SJSA1 (cell line): ENCODE results near the genes AKAP7 and STX7.

- RAMPAGE, long total RNA, result no peak
Observed at GRCh38 chr6:127515343-127516322, 56.4 kb upstream of the KIAA0408 start.

DNA sequence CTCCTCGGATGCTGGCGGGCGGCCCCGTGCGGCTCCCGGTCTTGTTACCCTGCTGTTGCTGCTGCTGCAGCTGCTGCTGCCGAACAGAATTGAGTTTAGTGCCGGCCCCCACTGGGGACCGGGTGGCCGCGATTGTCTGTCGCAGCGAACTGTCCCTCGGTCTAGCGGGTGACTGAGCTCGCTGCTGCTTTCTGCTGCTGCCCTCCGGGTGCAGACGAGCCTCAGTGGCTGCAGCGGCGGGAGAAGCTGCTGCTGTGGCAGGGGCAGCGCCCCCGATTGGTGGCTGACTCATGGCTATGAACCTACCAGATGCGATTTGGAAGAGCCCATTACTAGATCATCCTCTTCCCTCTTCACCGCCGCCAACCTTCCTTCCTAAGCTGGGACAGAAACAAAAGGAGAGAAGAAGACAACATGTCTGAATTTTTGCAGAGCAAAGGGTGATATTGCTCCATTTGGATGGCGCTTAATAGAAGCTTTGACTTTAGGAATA, 57.2 kb upstream of the KIAA0408 start:
- RAMPAGE, long total RNA, result no peak

DNA sequence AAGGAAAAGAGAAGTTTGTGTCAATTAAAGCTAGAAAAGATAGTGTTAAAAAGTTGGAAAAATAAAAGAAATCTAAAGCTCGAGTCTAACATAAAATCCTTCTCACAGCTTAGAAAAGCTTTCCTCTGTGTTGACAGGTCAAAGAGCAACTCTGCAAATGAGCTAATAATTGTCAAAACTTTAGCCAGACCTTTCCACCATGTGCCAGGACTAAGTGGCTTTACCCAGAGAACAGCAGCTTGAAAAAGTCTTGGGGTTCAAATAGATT, 14.8 kb downstream of the PTPRK start:
- RAMPAGE, long total RNA, result no peak

DNA sequence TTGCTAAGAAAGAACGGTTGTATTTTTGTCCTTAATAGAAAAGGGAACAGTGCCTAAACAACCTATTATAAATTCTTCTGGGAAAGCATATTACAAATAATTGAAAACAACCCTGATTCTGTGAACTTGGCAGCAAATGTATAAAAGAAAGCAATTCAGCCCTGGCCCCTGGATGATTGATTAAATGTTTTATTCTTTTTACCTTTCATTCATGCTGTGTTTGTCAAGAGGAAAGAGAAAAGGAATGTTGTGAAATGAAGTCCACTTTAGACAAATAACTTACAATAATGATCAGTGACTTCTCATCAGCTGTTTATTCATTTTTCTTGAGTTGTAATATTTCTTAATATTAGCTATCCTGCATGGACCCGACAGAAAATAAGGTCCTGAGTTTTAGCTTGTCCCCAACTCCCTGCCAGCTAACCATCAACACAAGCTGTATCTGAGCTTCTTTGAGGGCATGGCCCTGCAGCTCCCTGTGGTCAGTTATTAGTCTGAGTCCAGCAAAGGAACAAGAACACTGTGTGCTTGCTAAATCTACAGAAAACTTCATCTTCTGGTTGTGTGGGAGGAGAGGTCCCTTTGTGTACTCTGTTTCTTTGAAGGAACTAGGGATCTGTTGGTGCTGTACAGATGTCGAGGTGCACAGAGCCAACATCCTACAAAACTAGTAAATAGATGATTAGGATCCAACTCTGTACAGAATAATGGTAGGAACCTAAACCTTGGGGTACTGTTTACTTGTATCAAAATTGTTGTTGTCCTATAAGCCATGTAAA, 248.3 kb downstream of the LAMA2 start:
- RAMPAGE, long total RNA, result no peak

DNA sequence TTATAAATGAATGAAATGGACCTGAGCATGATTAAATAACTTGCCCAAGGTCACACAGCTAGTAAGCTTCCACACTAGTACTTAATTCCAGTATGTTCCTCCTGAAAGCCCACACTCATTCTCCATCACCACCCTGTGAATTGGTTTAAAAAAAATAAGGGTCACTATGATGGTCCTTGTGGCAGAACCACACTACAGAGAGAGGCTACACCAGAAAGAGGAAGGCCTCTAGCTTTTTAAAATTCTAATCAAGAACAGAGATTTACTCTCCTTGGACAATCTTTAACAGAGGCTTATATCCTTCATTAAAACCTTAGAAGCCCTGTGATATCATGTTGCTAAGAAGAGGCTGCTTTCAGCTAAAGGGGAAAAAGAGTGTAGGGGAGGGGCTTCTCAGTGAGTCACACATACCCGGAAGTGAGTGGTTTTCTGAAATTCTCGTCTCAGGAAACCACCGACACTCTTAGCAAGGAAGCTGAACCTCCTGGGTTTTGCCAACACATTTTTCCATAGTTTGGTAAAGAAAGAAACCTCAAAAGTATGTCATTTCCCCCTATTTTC, 219.6 kb downstream of the ARHGAP18 start:
- RAMPAGE, long total RNA, result no peak

DNA sequence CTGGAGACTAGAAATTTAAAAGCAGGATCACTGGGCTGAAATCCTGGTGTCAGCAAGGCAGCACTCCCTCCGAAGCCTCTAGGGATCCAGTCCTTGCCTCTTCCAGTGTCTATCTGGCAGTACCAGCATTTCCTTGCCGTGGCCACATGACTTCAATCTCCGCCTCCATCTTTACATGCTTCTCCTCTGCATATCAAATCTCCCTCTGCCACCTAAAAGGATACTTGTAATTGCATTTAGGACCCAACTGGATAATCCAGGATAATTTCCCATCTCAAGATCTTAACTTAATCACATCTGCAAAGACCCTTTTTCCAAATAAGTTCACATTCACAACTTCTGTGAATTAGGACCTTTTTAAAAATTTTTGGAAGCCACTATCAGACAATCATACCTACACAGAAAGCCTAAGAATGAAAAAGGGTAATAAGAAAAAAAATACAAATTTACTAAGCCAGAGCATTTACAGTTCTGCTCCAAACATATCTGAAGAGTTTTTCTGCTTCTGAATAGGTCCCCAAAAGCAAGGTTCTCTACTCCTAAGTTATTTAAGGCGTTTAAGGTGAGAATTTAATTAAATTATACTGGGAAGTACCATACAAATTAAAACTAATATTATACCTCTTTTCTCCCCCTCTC, 30.0 kb downstream of the ARHGAP18 start:
- RAMPAGE, long total RNA, result no peak

- RAMPAGE, long total RNA, result no peak
Observed at GRCh38 chr6:130981321-130981860, 81.7 kb downstream of the EPB41L2 start.

- RAMPAGE, long total RNA, result no peak
Observed at GRCh38 chr6:131024689-131025414, 38.2 kb downstream of the EPB41L2 start.

- RAMPAGE, long total RNA, result no peak
Observed at GRCh38 chr6:131134833-131136141, at the start of gene AKAP7. TSS of gene AKAP7 (plus strand) at chr6:131135467.

DNA sequence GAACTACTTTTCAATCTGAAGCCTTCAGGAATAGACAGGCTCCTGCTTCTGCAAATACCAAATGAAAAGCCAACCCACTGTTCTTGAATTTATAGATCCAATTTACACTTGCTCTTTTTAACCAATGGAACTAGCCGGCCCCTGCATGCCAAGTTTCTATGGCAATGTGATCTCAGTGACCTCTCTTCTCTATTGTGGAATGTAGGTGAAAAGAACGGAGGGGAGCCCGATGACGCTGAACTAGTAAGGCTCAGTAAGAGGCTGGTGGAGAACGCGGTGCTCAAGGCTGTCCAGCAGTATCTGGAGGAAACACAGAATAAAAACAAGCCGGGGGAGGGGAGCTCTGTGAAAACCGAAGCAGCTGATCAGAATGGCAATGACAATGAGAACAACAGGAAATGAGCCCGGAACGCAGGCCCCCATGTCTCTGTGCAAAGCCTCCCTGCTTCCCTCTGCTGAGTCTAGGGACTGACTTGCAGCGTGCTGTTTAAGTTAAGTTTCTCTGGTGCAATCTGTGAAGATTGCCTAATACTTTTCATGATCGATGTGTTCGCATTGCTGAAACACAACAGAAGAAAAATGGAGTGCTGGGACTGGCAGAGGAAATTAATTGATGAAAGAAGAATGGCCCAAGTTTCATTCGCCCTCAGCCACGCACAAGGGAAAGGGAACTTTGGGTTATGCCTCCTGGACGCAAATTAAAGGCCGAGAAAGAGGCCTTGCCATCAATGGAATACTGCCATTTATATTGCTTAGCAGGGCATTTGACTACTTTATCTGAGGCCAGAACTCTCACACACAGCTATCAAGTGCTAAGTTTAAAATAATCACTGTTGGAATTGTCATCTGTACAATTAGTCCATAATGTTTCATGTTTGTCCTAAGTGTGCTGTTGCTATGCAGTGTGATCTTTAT, 146.3 kb downstream of the AKAP7 start:
- RAMPAGE, long total RNA, result no peak

GRCh38 chr6:131530922-131531299, 42.1 kb upstream of the ARG1 start:
- RAMPAGE, long total RNA, result no peak

DNA sequence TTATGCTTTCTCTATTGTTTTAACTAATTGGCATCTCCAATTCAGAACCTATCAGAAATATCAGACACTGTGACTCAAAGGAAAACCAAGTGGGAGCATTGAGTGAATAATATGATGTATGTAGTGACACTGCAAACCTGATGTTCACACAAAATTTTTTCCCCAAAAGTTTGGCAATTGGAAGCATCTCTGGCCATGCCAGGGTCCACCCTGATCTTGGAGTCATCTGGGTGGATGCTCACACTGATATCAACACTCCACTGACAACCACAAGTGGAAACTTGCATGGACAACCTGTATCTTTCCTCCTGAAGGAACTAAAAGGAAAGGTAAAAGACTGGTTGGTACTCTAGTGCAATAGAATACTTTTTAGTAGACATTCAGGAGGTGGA, 8.0 kb downstream of the ARG1 start:
- RAMPAGE, long total RNA, result no peak

DNA sequence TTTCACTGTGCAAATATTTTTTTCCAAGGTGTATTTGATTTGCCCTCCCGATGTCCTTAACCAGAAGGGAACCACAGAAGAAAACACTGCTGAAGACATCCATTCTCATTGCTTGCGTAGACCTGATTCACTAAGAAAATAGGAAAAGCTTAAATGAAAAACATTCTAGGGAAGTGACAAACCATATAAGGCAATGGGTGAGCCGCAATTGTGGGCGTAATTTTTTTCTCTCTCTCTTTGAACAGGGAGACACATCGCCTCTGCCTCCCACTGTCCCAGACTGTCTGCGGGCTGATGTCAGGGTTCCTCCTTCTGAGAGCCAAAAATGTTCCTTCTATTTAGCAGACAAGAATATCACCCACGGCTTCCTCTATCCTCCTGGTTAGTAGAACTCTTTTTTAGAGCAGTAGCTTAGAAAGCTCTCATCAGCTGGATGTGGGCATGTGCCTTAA, 22.6 kb upstream of the CTAGE9 start:
- RAMPAGE, long total RNA, result no peak

- RAMPAGE, long total RNA, result no peak
Observed at GRCh38 chr6:131849135-131849653, 41.4 kb downstream of the ENPP1 start.

GRCh38 chr6:131901853-131902169, 49.4 kb downstream of the CCN2 start:
- RAMPAGE, long total RNA, result no peak

DNA sequence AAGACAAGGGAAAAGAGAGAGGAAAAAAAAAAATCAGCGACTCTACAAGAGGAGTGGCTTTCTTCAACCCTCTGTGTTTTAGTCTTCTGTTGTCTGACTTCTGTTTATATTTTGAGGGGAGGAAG, 1.7 kb downstream of the CCN2 start:
- RAMPAGE, long total RNA, result no peak

GRCh38 chr6:131954488-131955069, 3.4 kb upstream of the CCN2 start:
- RAMPAGE, long total RNA, result no peak

DNA sequence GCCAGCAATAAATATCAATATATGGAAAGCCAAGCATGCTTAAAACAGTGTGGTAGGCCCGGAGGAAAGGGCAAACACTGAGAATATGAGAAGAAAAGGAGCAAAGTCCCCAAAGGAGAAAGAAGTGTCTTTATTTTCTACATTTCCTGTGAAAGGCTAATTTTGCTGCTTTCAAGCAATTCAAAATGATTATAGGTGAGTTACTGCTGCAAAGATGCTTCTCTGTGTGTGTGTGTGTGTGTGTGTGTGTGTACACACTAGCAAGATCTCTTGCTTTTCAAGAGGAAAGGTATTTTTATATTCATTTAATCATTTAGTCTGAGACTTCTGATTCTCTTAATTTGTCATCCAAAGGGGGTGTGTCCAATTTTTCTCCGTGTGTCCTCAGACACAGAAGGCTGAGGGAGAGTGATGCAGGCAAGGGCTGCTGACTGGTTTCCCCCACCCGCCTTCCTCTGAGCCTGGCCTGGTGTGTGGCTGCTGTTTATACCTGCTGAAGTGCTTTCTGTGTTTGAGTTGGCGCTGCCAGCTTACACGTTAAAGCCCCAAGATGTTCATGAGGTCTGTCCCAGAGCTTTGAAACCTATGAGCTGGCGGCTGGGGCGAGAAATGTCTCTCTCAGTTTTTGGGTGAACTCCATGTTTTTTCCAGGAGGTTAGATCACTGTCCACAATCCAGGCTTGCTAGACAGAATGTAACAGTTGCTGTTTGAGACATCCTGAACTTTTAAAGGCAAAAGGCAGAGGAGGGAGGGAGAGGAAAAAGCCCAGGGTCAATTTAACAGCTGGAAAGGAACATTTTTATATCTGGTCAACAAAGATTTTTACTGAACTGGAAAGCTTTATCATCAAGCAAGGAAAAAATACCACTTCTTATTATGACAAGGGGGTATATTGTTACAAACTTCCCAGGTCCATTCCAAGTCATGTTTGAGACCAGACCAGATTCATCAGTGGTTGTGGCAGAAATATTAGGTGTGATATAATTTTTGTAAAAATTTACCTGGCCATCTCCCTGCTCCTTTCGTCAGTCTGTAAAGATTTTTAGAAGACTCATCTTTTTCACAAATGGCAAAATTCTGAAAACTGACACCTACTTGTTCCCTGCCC, 69.0 kb upstream of the CCN2 start:
- RAMPAGE, long total RNA, result no peak

- RAMPAGE, long total RNA, result no peak
Observed at GRCh38 chr6:132153360-132153700, 202.2 kb upstream of the CCN2 start.

DNA sequence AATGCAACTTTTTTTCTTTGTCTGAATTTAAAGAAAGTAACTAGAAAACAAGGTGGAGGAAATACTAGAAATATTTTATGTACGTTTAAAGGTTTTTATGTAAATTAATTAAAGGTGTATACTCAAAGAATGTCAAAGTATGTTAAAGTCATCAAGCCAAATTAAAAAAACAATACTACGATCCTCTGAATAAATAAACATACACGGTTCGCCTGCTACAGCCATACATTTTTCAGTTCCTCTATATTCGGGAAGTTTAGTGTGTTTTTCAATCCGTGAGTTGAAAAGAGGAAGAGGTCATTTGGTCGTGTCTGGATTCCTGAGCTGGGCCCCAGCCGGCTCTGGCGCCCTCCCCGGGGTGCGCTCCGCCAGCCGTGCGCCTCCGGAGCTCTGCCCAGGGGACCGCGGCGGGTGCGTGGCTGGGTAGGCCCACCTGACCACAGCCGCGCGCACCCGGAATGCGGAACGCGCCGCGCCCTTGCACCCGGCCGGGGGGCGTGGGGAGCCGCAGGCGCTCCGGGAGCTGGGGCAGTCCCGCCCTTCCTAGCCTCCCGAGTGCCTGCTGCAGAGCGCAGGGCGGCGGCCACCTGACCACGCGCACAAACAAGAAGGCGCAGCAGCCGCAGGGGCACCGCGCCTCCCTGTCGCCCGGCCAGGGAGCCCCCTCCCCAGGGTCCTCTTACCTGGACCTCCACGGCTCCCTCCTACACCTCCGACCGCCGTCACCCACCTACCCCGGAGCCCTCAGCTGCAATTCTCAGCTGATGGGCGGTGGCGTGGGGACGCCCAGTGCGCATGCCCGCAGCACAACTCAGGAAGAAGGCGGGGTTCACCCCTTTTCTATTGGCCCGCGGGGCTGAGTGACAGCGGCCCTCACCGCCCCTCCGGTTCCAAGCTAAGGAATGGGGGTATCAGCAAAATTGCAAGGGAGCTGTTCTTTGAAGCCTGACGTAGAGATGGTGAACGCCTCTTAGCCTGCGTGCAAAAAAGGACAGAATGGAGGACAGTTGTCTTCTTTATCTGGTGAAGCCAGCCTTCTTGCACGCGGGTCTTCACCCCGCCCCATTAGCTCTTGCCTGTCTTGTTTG, at the start of gene STX7:
TSS of gene STX7 (minus strand) at position 793 of the 1,088 bp plus-strand sequence.
- RAMPAGE, long total RNA, result no peak